AG08470 (cell line): ENCODE results near the gene DLD.

DNA sequence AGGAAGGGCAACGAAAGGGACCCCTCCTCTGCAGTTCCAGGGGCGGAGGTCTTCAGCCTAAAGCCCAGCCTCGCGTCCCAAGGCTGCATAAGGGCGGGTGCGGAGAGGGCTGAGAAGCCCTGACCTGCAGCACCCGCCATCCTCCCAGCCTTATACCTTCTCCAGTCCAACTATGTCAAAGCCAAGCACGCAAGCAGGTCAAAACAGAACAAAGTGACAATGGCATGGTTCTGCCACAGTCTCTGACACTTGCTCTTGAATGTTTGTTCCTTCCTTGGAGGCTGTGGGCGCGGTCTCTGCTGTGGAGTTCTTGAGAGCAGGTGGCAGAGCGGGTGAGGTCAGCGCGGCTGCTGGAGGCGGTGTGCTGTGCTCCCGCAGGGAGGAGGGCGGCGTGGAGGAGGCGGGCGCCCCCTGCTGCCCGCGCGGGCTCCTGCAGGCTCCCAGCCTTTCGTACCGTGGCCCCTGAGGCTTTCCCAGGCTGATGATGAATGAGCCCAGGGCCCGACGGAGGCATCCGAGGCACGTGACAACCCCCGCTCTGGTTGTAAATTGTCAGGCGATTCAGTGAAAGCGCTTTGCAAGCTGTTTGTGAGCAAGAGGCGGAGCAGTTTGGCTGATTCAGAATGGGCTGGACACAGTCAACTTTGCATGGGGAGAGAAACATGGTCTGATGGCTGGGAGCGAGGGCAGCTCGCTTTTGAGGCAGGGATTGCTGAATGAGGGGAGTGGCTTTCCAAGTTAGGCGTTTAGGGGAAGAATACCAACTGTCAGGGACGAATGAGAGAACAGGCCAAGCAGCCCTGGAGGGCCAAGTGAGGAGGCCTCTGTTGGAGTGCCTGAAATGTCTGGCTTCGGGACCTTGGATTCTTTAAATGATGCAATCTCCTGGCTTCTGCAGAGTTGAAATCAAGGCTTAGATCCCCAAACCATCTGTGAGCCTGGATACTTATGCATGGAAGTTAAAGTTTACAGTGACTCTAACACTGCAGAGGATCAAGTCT is 46.5 kb downstream of the CDHR3 start:
- RRBS = no CpG with 5 or more reads among the region's 37 CpGs

- RRBS = no CpG with 5 or more reads among the region's 3 CpGs
These were observed 48.9 kb downstream of the CDHR3 start for GRCh38 chr7:106011935-106012474.

DNA sequence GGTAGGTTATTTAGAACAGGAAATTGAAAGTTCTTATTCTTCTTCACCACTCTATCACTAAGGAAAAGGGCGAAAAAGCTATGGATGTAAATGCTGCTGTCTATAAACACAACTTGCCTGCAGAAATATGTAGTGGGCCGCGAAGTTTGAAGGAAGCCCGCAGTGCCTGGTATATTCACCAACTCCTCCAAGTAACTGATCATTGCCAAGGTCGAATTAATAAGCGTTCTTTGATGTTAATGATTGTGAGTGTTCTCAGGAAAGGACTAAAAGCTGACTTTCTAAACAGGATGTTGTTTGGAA is 965 bp downstream of the SYPL1 start:
- RRBS = no CpG with 5 or more reads among the region's 6 CpGs

DNA sequence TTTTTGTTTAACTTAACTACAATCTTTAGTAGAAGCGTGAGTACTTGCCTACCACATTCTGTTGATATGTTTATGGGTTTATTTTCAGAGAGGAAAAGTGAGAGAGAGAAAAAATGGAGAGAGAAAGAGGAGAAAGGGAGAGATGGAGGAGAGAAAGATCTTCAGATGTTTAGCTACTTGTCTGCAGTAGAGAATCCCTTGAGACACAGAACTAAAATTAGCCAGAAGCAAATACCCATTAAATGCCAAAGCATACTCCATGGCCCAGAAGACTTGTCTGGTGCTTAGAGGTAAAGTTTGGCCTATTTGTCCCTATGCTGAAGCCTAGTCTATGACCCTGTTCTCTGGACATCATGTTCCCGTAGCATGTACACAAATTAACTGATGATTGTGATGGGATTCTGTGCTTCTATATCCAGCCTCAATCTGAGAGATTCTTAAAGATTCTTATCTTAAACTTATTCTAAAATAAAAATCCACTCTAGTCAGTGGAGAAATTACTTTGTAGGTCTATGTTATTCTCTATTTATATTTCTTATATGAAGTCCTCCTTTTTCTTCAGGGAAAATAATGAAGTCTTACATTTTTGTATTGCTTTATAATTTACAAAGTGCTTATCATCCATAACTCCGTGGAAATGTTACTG is 85.7 kb downstream of the NAMPT start:
- RRBS = no CpG with 5 or more reads among the region's 3 CpGs

DNA sequence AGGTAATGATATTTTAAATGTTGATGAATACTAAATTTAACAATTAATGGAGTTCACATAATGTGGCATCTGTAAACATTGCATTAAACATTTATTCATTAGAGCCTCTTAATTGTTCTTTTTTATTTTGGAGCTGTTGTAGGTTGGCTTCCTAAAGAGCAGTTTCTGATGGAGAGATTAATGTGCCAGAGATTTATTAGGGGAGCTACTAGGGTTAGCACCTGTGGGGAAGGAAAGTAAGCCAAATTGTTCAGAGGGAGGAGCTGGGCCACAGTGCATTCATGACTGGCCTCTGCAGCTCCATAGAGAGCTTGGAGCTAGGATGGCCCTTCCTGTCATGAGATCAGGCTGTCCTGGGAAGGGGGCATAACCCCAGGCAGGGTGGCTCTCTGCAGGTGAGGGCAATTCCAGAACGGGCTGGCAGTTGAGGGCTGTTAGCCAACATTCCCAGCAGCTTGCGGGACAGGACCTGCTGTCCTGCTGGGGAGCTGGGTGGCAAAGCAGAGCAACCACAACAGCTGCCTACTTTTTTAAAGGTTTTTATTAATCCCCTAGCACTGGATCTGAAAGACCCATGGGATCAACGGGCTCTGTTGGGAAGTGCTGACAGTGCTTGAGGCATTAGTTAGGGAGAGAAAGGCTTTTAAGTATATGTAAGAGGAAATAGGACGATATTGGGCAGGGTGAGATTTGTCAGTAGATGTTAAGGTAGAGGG is 78.0 kb downstream of the NAMPT start:
- RRBS = no CpG with 5 or more reads among the region's 4 CpGs

DNA sequence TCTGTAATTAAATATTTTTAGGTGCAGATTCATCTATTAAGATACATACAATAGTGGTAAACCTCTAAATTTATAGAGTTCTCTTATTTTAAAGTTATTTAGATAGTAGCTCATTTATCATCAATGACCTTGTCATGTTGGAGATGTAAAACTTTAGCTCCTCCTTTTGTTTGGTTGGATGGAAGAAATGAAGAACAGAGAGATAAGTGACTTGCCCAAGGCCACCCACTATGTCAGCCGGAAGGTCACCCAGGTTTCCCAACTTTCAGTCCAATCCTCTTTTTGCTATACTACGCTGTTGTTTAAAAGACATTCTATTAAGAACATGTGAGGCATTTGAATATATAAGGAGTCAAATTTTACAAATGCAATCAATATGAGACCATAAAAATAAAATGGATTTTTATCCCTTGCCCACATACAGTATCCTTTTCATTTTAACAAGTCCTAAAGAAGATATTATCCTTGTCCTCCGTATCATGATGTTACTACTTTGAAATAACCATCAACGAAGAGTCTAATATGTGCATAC is 18.8 kb downstream of the NAMPT start:
- RRBS = no CpG with 5 or more reads among the region's 4 CpGs

- RRBS = no CpG with 5 or more reads among the region's 11 CpGs
These were observed 175.9 kb upstream of the NAMPT start for GRCh38 chr7:106460436-106461395.

- RRBS = no CpG with 5 or more reads among the region's 4 CpGs
These were observed 175.6 kb downstream of the CCDC71L start for GRCh38 chr7:106485160-106485868.

DNA sequence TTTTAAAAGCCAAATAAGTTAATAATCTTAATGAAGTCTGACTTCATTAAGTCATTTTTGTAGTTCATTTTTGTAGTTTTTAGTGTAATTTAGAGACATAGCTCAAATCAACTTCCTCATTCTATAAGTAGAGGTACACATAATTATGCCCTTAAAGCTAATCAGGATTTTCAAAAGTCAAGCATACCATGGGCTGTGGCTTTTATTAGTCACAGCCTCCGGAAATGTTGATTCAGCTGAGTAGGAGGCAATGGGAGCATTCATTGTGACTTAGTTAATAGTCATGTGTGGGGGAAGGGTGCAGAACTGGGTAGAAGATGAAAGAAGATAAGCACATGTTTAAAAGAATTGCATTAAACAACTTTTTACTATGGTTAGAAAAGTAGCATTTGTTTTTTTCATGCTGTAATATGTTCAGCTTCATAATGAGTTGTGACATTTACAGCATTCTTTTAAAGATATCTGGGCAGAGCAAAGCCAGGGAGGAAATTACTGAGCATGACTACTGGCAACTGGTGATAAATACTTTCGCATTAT is 57.3 kb upstream of the CCDC71L start:
- RRBS = no CpG with 5 or more reads among the region's 2 CpGs

DNA sequence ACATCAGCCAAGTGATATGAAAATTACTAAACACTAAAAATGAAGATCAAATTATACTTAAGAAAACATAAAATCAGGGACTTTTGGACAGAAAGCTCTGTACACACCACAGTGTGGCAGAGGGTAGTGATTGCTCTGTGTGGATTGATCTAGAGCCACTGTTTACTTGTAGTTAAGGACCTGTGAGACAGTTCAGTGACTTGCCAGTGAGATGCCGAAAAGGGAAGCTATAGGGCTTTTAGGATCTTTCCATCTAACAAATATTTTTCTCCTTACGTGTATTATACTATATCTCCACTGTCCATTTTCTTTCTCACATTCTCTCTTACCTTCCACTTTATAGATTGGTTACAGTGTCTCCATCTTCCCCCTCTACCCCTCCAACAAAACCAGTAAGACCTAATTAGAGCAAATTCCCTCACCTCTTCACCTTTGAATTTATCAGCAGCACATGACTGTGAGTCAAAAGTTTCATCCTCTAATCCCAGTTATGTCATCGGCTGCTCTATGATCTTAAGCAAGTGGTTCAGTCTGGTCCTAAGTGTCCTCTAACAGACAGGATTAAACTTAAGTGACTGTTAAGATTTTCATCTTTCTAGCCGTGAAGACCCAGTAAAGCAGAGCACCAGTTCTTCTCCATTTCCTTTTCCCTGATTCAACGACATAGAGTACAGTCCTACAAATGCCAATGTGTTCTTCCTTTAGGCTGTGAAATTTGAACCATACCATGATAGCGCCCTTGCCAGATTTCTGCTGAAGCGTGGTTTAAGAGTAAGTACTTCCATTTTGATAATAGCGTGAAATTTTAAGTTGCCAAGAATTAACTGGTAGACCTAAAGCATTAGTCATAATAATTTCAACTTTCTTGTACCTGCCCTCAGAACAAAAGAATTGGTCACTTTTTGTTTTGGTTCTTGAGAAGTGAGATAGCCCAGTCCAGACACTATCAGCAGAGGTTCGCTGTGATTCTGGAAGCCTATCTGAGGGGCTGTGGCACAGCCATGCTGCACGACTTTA is 7.1 kb downstream of the PIK3CG start:
- RRBS = no CpG with 5 or more reads among the region's 10 CpGs

- RRBS = under 1% methylated on average over 17 of the region's 35 CpGs
These were observed 1.0 kb downstream of the HBP1 start for GRCh38 chr7:107169629-107170379.

DNA sequence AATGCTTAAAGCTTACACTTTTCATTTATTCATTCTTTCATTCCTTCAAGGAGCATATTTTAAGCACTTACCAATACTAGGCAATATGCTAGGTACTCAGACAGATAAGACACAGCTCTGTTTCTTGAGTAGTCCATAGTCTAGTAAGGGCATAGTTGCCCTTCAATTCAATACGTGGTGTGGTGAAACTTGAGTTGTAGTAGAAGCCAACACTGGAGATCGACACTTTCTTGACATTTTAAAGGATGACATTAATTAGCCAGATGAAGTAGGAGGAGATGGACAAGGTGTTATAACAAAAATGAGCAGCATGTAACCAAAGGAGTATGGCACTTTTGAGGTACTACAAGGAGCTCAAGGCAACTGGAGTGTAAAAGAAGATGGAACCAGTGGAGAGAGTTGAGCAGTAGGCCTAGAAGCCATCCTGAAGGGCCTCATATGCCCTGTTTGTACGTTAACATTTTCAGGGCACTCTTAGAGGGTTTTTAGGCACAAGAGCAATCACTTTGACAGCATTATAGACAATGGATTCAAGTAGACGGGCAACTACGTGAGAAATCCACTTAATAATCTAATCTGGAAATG is 28.9 kb downstream of the BCAP29 start:
- RRBS = no CpG with 5 or more reads among the region's 5 CpGs

GRCh38 chr7:107633343-107634194 is 27.1 kb upstream of the SLC26A4 start:
- RRBS = no CpG with 5 or more reads among the region's 5 CpGs

DNA sequence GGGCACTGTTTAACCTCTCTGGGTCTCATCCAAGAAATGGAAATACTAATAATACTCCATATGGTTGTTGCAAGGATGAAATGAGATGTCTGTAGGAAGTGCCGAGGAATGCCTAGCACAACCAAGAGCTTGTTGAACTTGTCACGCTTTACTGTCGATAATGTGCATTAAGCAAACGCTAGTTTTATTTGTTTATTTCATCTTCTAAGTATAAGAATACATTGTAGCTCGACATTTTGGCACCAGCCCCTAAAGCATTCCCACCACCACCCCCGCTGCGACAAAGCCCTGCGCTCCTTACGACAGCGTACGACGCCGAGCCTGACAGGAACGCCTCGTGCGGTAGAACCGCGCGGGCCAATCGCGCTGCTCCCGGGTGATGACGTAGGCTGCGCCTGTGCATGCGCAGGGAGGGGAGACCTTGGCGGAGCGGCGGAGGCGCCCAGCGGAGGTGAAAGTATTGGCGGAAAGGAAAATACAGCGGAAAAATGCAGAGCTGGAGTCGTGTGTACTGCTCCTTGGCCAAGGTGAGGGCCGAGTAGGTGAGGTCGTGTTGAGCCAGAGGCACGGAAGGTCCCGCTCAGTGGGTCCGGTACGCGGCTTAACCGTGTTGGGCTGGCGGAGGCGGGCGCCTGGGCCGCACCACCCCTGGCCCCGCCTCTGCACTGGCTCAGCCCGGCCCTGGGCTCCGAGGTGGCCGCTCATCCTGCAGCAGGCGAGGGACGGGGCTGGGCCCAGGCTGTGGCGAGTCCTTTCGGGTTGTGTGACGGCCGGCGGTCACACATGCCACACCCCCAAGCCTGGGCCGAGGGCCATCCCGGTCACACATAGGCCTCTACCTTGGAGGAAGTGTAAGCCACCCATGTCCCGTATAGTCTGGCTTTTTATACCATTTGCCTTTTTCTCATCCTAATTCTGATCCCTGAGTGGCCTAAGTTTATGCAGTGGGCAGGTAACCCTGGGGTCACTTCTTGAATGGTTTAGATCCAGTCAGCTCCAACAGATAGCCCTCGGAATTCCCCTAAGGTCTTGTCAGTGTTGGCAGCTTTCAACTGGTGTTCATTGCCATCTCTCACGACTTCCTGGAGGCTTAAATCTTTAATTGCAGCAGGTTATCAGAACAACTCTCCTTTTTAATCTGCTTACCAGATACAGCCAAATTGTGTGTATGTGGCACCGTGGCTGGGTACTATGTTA is at the start of gene DLD:
TSS of gene DLD (plus strand) at position 421 of the 1,197 bp plus-strand sequence.
- RRBS = 2% methylated on average over 11 of the region's 62 CpGs

DNA sequence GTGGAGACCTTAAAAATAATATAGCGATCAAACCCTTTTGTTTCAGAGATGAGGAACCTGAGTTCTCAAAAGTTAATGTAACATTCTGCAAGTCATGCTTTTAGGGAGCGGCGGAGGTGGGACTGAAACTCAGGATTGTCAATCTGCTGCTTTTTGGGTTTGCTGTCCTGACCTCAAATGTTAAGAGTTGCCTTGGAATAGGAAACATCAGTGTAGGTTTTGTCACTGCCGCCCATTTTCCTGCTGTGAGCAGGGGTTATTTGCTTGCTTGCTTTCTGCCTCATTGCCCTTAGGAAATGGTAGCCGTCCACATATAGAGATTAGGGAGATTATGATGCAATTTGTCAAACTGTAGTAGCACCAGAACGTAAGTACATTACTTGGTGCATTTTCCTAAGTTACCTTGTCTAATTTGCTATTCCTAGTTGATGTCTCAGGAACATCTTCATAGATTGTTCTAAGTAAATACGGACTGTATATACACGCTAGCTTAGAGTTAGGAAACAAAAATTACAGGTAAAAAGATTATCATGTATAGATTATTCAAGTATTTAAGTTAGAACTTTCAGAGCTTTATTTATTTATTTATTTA is 1.1 kb downstream of the DLD start:
- RRBS = no CpG with 5 or more reads among the region's 8 CpGs

- RRBS = no CpG with 5 or more reads among the region's 2 CpGs
These were observed 41.8 kb downstream of the DLD start for GRCh38 chr7:107932694-107933288.

DNA sequence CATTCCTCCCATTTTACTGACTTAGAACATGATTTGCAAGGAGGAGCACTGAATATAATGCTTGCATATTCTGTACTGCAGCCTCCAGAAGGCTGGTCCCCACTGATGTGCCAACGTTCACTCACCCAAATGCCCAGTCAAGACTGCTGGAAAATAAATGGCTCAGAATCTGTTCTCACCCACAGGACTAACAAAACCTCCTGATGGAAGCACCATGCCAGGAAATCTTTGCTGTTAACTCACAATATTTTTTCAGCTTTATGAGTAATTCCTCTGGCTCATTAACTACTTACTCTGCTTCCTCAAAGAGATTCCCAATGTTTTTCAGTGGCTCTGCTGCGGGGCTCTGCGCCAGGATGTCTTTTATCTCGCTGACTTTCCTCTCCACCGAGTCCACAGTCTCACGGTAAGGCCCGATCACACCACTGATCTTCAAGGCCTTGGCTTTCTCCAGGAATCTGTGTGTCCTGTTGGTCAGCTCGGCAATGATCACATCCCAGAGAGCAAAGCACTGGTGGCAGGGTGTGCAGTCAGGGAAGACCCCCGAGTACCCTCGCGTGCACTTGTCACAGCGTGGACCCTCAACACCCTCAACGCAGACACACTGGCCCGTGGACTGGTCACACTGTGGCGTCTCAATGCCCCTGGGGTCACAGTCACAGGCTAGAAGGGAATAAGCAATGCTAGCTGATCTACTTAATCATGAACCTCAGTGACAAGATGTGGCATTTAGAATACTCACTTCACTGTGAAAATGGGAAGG is 48.9 kb downstream of the DLD start:
- RRBS = no CpG with 5 or more reads among the region's 15 CpGs

- RRBS = no CpG with 5 or more reads among the region's 16 CpGs
These were observed 41.5 kb downstream of the LAMB1 start for GRCh38 chr7:107961235-107962003.

DNA sequence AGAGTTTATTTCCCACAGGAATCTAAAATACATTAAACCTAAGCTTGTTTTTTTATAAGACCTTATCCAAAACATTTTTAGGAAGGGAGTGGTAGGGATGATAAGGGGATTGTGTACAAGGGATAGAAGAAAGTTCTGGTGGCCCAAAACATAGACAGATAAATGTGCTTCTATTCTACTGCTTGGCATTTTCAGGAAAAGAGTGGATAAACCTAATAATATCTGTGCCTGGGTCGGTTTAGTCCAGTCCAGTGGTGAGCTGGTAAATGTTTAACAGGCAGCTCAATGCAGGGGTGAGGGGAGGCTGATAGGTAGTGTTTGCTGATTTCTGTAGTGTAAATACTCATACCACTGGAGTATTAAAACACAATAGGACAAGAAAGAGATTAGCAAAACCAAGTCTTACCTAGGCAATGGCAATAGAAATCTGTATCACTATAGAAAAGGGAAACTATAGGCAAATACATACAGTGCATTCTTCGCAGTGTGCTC is 35.4 kb downstream of the LAMB4 start:
- RRBS = no CpG with 5 or more reads among the region's 2 CpGs